SK-MEL-5 (cell line): ENCODE measurements around a stretch of chr3.

RAMPAGE:
- cytosol, long total RNA, result no peak
- long total RNA, result no peak
- nucleus, long total RNA, result no peak
These were observed 21.8 kb downstream of the SLC6A6 start for GRCh38 chr3:14424232-14424599.

GRCh38 chr3:14482254-14482931 is 57.7 kb downstream of the GRIP2 start:
RAMPAGE:
- cytosol, long total RNA, result no peak
- long total RNA, result no peak
- nucleus, long total RNA, result no peak

DNA sequence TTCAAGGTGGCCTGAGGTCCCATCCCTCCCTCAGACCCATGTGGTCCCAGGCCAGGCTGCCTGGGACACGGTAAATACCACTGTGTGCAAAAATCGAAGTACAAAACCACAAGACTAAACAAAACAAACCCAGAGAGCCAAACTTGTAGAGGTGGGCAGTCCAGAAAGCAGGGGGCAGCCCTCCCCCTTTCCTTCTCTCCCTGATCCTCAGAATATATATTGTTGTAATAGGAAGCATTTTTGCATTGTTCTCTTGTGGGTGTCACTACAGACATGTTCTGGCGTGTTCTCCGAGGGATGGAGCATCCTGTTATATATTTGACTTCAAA is 51.6 kb downstream of the GRIP2 start:
RAMPAGE:
- cytosol, long total RNA, result no peak
- long total RNA, result no peak
- nucleus, long total RNA, result no peak

DNA sequence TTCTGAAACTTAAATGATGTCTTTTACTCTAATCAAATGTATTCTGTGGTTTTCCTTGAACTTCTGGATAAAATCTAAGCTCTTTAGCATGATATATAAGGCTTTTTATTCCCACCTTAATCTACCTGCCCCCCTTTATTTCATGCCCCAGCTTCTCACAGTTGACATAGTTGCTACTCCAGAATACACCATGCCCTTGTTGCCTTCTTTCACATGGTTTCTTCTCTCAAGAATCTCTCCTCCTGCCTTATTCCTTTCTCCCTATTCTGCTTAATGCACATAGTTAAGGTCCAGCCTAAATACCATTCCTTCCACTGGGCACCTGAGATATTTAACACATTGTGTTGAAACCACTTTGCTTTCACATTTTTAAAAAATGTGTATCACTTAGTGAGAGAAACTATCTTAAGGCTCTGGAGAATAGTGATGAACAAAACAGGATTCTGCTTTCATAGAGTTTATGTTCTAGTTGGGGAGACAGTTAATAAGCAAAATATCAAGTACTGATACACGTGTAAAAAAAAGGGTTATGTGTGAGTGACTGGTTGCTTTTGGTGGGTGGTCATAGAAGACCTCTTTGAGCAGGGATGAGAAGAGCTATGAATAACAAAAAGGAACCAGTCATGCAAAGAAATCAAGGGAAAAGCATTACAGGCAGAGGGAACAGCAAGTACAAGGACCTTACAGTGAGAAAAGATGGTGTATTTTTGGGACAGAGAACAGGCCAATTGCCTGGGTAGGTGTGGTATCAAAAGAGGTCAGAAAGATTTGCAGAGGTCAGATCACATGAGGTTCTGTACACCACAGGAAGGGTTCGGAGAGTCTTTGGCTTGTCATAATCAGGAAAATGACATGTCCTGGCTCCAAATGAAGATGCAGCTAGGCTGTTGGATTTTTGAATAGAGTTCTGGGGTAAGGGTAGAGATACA is 36.7 kb downstream of the CAPN7 start:
RAMPAGE:
- cytosol, long total RNA, result no peak
- long total RNA, result no peak
- nucleus, long total RNA, result no peak

RAMPAGE:
- cytosol, long total RNA, result no peak
- long total RNA, result no peak
- nucleus, long total RNA, result no peak
These were observed 44.8 kb downstream of the SH3BP5 start for GRCh38 chr3:15287271-15288401.

DNA sequence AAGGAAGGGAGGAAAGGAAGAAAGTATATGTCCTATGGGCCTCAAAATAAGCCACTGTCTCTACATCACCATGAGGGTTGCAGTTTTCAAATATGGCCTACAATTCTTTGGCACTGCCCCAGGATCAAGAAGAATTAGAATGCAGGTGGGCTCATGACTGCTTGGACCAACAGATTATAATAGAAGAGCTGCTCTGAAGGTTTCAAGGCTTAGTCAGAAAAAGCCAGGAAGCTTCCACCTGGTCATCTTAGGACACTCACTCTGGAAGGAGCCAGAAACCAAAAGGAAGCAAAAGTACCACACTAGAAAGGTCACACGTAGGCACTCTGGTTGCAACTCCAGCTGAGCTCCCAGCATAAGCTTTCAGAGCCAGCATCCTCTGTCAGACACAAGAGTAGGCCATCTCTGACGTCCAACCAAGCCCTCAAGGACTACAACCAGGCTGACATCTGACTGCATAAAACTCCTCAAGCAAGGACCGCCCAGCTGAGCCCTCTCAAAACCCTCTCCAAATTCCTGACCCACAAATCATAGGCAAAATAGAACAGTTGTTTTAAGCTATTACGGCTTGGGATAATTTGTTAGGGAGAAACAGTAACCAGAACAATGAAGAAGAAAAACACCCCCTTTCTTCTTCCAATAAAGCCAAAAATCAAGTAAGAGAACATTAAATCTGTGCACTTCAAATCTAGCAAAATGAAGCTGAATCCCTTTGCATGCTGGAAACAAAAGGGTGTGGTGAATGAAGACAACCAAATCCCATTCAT is 12.8 kb downstream of the SH3BP5 start:
RAMPAGE:
- cytosol, long total RNA, result no peak
- long total RNA, result no peak
- nucleus, long total RNA, result no peak

GRCh38 chr3:15409020-15409616 is 18.2 kb downstream of the METTL6 start:
RAMPAGE:
- cytosol, long total RNA, result no peak
- long total RNA, result no peak
- nucleus, long total RNA, result no peak

GRCh38 chr3:15428180-15428391 is 688 bp downstream of the EAF1 start:
RAMPAGE:
- cytosol, long total RNA, result no peak
- long total RNA, result no peak
- nucleus, long total RNA, result no peak

RAMPAGE:
- cytosol, long total RNA, result no peak
- long total RNA, result no peak
- nucleus, long total RNA, result no peak
These were observed 26.3 kb downstream of the ANKRD28 start for GRCh38 chr3:15771452-15771882.

GRCh38 chr3:15964580-15965128 is 166.9 kb upstream of the ANKRD28 start:
RAMPAGE:
- cytosol, long total RNA, result no peak
- long total RNA, result no peak
- nucleus, long total RNA, result no peak

DNA sequence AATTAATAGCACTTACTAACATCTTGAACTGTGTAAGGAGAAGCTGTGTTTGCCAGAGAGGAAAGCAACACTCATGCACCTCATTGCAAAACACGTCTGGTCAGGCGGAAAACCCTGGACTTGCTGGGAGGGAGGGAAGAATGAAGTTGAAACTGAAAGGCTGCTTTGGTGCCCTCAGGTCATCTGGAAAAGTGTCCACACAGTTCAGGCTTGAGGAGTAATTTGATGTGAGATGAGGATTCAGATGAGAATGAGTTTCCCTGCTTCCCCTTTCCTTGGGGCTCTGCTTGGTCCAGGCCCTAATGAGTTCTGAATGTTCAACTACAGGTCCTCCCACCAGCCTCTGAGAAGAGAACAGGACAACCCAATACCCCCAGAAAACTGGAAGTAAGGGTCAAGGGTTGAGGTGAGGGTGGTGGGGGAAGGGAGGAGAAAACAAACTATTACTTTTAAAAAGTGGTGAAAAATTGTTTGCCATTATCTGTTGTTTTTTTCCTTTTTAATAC is 185.6 kb upstream of the ANKRD28 start:
RAMPAGE:
- cytosol, long total RNA, result start-site peak on the plus strand centred at position 218 of the sequence, 72 bp wide, 58 and 119 reads in 2 replicates
- long total RNA, result no peak
- nucleus, long total RNA, result start-site peak on the plus strand centred at position 307 of the sequence, 80 bp wide, 38 and 42 reads in 2 replicates

DNA sequence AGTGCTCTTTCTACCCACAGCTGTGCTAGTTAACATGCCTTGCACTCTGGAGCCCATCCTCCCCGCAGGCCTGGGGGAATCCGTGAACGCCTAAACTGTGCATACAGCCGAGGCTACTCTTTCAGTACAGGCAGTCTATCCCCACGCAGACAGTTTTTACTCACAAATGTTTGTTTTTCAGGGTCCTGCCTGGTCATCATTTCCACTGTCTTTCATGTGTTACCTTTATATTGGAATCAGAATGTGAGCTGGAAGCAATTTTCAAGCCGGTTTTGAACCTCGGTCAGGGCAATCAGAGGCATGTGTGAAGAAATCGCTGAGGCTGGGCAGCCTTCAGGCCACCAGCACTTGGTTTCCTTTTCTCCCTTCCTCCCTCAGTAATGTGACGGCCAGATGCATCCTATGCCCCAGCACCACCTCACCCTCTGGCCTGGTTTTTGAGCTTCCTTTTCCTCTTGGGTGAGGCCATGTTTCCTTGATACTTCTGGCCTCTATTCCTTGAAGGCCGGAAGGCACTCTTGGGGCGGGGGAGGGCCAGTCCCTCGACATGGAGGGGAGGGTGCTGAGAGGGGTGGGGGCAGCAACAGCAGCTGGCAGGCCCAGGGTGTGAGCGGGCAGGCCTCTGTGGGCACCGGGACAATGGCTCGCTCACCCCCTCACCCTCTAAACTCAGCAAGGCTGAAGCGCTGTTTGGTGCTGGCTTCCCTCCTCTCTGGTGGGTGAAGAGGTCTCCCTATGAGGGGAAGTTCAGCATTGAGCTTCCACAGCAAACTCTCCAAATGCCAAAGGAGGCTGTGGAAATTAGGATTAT is 123.5 kb upstream of the GALNT15 start:
RAMPAGE:
- cytosol, long total RNA, result no peak
- long total RNA, result no peak
- nucleus, long total RNA, result no peak

GRCh38 chr3:16227609-16228084 is 37.1 kb downstream of the DPH3 start:
RAMPAGE:
- cytosol, long total RNA, result no peak
- long total RNA, result no peak
- nucleus, long total RNA, result no peak

RAMPAGE:
- cytosol, long total RNA, result no peak
- long total RNA, result no peak
- nucleus, long total RNA, result no peak
These were observed 95.2 kb downstream of the RFTN1 start for GRCh38 chr3:16418229-16418693.

GRCh38 chr3:16468491-16468904 is 45.0 kb downstream of the RFTN1 start:
RAMPAGE:
- cytosol, long total RNA, result no peak
- long total RNA, result no peak
- nucleus, long total RNA, result no peak

GRCh38 chr3:16504048-16504698 is 9.3 kb downstream of the RFTN1 start:
RAMPAGE:
- cytosol, long total RNA, result no peak
- long total RNA, result no peak
- nucleus, long total RNA, result no peak

DNA sequence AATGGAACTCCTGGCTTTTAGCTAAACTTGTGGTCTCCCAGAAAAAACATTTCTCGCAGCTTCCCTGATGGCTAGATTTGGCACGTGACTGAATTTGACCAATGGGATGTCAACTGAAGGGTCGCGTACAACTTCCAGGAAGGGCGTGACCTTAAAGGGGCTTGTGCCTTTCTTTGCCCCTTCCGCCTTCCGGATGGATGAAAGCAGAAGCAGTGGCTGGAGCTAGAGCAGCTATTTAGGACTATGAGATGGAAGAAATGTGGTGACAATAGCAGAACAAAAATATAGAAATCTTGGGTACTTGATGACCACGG is 22.6 kb upstream of the RFTN1 start:
RAMPAGE:
- cytosol, long total RNA, result no peak
- long total RNA, result no peak
- nucleus, long total RNA, result no peak

RAMPAGE:
- cytosol, long total RNA, result no peak
- long total RNA, result no peak
- nucleus, long total RNA, result no peak
These were observed 5.8 kb downstream of the PLCL2 start for GRCh38 chr3:16890556-16890884.

GRCh38 chr3:17179882-17180370 is 295.2 kb downstream of the PLCL2 start:
RAMPAGE:
- cytosol, long total RNA, result no peak
- long total RNA, result no peak
- nucleus, long total RNA, result no peak

DNA sequence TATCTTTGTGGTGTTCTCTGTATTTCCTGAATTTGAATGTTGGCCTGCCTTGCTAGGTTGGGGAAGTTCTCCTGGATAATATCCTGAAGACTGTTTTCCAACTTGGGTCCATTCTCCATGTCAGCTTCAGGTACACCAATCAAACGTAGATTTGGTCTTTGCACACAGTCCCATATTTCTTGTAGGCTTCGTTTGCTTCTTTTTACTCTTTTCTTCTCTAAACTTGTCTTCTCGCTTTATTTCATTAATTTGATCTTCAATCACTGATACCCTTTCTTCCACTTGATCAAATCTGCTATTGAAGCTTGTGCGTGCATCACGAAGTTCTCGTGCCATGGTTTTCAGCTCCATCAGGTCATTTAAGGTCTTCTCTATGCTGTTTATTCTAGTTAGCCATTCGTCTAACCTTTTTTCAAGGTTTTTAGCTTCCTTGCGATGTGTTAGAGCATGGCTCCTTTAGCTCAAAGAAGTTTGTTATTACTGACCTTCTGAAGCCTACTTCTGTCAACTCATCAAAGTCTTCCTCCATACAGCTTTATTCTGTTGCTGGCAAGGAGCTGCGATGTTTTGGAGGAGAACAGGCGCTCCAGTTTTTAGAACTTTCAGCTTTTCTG is 124.9 kb downstream of the TBC1D5 start:
RAMPAGE:
- cytosol, long total RNA, result no peak
- long total RNA, result no peak
- nucleus, long total RNA, result no peak